Myometrial cell (primary cell): ENCODE data around the genes LENG1, RPS9, LILRB3, LILRA5, TTYH1 and RDH13.

DNA sequence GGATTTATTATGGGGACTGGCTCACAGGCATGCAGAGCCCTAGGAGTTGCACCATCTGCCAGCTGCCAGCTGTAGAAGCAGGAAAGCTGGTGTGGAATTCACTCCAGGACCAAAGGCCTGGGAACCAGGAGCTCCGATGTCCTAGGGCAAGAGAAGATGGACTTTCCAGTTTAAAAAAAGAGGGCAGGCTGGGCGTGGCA lies 6.6 kb upstream of the NLRP12 start:
- RAMPAGE, long total RNA, result no peak

DNA sequence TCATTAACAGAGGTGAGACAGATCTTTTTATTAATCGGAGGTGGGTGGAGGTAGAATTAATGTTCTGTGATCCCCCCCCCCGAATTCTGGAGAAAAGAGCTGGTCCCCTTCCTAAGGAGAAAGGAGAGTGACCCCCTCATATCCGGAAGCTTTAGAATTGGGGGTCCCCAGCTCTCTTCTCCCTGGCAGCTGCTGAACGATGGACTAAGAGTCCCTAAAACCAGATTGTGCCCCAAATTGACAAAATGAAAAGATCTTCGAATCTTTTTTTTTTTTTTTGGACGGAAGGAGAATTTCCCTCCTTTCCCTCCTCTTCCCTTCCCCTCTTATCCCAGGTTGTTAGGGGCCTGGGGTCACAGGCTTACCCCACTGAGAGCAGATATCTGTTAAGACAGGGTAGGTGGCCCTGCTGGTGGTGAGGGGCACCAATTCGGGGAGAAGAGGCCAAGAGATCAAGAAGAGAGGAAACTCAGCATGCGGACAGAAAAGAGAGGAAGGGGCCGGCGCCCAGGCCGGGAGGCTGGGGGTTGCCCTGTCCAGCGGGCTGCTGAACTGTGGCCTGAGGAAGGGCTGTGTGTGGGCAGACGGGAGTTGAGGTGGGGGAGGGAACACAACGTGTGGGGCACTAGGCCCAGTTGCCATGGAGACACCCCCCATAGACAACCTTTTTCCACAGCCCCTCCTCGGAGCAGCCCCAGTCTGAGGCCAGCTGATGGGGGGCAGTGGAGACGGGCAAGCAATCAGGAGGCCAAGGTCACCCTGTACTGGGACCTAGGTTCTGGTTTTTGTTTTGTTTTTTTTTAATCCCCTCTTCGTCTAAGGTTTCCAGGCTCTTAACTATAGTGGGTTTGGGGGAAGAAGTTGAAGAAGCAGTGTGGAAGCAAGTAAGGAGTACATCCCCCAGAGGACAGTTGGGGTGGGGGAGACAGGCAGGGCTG lies 2.7 kb upstream of the CACNG8 start:
- RAMPAGE, long total RNA, result no peak

DNA sequence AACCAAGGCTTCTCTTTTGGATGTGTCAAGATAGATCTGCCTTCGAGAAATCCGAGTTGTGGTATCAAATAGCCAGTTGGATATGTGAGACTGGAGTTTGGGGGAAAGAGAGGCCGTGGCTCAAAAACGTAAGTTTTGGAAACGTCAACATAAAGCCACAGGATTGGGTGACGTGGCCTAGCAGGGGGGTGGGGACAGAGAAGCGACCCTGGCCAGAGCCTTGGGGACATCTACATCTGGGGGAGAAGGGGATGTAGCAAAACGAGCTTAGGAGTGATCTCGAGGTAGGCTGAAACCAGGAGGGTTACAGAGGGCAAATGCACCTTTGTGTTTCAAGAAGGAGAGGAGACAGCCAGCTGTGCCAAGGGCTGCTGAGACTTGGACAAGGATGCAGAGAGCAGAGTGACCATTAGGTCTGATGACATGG lies 3.7 kb upstream of the CACNG6 start:
- RAMPAGE, long total RNA, result no peak

- RAMPAGE, long total RNA, result no peak
Observed at GRCh38 chr19:54102964-54103690, 472 bp downstream of the NDUFA3 start.

GRCh38 chr19:54139706-54140080 lies 2.1 kb downstream of the CNOT3 start:
- RAMPAGE, long total RNA, result no peak

- RAMPAGE, long total RNA, result no peak
Observed at GRCh38 chr19:54152731-54153350, 6.7 kb downstream of the LENG1 start.

GRCh38 chr19:54159234-54160440 lies at the start of gene LENG1:
Gene LENG1, minus strand, starts transcription at chr19:54159721.
- RAMPAGE, long total RNA, result start-site peak on the minus strand at chr19:54159701-54159755, 353 and 302 reads in 2 replicates

- RAMPAGE, long total RNA, result no peak
Observed at GRCh38 chr19:54180533-54181368, 7.8 kb upstream of the TMC4 start.

GRCh38 chr19:54200573-54201379 lies at the start of gene RPS9:
Gene RPS9, plus strand, starts transcription at chr19:54200858.
- RAMPAGE, long total RNA, result no peak

DNA sequence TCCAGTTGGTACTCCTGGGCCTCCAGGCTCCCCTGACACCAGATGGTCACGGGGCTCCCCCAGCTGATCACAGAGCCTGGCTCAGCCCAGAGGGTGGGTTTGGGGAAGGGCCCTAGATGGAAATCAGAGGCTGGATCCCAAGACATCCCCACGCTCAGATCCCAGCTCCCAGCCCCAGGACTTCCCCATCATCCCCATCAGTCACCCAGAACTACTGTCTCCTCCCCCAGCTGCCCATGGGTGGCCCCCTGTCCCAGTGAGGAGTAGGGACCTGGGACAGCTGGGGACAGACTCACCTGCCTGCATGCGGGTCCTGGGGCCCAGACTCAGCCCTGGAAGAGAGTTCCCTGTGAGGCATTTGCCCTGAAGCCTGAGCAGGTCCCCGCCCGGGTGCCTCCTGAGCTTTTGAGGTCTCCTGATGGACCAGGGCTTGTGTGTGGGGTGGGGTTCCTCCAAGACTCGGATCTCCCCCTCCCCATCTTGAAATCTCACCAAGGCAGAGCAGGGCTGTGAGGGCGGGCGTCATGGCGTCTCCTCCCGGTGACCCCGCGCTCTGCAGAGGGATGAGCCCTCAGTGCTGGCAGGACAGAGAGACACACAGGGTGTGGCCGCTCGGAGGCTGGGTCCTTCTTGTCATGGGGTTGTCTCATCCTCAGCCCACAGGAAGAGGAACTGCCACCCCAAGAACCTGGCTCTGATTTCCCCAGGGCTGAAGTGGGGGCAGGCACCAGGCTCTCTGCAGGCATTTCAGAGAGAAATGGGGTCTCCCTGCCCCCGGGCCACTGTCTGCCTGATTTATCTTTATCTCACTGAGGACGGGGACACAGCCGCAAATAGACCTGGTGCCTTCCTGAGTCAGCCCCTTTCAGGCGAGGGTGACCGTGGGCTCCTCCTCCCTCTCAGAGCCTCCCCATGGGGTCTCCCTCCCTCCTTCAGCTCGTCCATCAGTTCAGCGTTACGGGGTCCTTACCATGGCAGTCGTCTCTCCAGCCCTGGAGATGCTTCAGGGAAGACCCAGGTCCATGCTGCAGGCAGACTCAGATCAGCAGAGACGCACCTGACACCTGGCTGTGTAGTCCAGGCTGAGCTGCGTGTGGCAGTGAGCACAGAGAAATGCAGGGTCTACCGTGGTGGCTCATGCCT lies at the start of gene LILRB3:
LILRB3 (minus strand) TSS at position 557 of the 1,143 bp plus-strand sequence.
- RAMPAGE, long total RNA, result no peak

DNA sequence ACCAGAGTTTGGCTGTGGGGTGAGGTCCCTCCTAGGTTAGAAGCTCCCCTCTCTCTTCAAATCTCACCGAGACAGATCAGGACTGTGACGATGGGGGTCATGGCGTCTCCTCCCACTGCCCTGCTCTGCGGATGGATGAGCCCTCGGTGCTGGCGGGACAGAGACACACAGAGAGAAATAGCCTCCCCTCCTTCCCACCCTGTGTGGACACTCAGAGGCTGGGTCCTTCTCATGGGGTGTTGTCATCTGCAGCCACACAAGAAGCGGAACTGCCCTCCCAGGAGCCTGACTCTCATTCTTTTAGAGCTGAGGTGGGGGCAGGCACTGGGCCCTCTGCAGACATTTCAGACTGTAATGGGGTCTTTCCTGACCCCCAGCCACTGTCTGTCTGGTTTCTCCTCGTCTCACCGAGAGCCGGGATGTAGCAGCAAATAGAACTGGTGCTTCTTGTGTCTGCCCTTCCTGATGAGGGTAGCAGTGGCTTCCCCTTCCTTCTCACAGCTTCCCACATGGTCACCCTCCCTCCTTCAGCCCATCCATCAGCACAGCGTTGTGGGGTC lies 434 bp downstream of the LILRB2 start:
- RAMPAGE, long total RNA, result no peak

- RAMPAGE, long total RNA, result no peak
Observed at GRCh38 chr19:54285243-54286043, 4.5 kb upstream of the LILRB2 start.

GRCh38 chr19:54313028-54313412 lies at the start of gene LILRA5:
Gene LILRA5, minus strand, starts transcription at chr19:54313166.
- RAMPAGE, long total RNA, result no peak

DNA sequence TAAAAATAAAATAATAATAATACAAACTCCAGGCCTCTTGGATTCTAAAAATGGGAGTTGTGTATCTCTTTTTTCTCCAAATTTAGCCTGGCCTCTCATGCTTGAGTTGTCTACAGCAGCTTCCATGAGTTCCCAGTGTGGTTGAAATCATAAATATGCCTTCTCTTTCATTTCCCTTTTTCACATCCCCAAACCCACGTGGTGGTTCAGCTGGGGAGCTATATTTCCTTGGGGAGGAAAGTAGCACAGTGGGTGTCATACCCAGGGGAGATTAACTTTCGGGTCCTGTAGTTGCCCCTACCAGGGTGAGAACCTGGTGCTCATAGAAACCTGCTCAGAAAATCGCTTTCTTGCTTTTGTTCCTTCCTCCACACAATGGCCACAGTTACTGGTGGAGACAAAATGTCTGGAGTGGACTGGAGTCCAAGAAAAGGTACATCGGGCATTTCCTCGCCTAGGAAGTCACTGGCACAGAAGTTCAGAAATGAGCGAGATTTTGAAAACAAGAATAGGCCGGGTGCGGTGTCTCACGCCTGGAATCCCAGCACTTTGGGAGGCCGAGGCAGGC lies 7.0 kb upstream of the LILRA4 start:
- RAMPAGE, long total RNA, result no peak

- RAMPAGE, long total RNA, result no peak
Observed at GRCh38 chr19:54415152-54415746, at the start of gene TTYH1. Gene TTYH1, plus strand, starts transcription at chr19:54415464.

GRCh38 chr19:54456460-54457339 lies 6.9 kb downstream of the LENG9 start:
- RAMPAGE, long total RNA, result no peak

DNA sequence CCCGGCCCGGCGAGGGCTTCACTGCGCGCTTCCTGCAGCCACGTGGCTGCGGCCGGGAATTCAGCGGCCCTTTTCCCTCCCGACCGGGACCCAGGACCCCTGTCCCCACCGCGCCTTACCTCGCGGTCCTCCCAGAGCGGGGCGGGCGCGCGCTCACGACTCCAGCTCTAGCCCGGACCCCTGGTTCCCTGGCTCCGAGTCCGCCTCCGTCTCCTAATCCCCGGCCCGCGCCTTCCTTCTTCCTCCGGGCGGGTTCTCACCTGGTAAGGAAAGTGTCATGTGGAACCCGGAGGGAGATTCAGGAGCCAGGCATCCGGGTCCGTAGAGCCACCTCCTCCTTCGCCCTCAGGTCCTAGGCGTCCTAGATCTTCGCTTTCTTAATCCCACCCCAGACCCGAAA lies 1.7 kb downstream of the CDC42EP5 start:
- RAMPAGE, long total RNA, result no peak

GRCh38 chr19:54503528-54504072 lies 969 bp downstream of the LAIR2 start:
- RAMPAGE, long total RNA, result no peak

DNA sequence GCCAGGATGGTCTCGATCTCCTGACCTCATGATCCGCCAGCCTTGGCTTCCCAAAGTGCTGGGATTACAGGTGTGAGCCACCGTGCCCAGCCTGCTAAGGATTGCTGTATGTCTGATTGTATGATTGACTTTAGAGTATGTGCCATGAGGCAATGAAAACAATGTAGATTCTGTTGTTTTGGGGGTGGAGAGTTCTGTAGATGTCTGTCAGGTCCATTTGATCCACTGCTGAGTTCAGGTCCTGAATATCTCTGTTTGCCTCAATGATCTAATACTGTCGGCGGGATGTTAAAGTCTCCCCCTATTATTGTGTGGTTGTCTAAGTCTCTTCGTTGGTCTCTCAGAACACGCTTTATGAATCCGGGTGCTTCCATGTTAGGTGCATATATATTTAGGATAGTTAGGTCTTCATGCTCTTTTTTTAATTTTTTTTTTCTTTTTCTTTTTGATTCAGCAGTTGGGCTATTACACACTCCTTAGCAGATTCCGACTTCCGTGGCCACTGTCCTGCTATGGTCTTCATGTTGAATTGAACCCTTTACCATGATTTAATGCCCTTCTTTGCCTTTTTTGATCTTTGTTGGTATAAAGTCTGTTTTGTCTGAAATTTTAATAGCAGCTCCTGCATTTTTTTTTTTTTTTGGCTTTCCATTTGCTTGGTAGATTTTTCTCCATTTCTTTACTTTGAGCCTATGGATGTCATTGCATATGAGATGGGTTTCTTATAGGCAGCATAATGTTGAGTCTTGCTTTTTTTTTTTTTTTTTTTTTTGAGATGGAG lies 4.3 kb downstream of the FCAR start:
- RAMPAGE, long total RNA, result no peak

DNA sequence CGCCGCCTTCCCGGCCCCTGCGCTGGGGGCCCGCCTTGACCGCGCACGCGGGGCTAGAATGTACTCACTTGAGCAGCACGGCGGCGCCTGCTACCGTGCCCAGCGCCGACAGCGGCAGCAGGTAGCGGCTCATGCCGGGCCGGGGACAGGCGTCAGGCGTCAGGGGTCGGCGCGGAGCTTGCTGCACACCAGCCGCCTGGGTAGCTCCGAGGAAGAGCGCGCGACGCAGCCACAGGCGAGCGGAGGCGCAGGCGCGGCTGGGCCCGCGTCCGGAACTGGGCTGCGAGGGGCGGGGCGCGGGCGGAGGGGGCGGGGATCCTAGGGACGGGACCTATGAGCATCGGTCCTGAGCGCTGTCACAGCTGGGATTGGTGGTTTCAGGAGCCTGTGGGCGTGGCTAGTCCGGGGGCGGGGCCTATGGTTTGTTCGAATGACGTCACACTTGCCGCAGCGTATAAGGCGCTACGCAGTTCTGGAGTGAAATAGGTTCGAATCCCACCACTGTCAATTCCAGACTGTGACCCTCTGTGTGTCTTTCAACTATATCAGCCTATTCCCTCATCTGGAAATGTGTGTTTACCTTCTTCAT lies at the start of gene RDH13:
RDH13 (minus strand) TSS at position 249 of the 589 bp plus-strand sequence.
- RAMPAGE, long total RNA, result no peak